Parietal lobe (tissue), 2 donors: ENCODE data around the genes CLNS1A and DDIAS.

DNA sequence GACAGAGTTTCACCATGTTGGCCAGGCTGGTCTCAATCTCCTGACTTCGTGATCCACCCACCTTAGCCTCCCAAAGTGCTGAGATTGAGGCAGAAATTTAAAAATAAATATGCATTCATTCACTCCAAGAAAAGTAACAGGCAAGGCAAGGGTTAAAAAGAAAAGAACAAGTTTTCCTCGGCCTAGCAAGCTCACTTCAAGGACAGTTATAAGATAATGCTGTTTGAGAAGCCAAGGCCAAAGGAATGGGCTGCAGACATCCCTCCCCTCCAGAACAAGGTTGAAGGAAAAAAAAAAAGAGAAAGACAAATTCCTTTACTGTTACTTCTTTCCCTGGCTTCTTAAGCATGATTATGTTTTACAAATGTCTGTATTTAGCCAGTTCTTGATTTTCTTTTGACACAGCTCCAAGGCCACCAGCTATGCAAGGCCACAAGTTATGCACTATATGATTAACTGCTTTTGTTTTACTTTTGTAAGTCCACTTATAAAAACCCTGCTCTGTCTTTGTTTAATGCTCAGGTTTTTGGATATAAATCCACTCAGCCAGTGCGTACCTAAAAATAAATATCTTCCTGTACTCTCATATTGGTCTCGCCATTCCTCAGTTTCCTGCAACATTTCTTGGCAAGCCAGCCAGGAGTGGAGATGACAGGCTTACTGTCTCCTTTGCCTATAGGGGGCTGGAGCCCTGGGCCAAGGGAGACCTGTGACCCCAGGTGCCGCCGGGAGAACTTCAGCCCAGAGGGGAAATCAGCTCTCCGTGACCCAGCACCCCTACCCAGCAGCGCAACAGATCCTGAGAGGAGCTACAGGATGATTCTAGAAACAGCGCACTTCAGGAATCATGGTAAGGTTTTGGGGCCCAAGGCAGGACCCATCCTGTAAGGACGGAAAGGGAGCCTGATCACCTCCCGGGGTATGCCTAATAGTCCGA, 18.6 kb upstream of the AQP11 start:
- RAMPAGE, long total RNA: no peak

DNA sequence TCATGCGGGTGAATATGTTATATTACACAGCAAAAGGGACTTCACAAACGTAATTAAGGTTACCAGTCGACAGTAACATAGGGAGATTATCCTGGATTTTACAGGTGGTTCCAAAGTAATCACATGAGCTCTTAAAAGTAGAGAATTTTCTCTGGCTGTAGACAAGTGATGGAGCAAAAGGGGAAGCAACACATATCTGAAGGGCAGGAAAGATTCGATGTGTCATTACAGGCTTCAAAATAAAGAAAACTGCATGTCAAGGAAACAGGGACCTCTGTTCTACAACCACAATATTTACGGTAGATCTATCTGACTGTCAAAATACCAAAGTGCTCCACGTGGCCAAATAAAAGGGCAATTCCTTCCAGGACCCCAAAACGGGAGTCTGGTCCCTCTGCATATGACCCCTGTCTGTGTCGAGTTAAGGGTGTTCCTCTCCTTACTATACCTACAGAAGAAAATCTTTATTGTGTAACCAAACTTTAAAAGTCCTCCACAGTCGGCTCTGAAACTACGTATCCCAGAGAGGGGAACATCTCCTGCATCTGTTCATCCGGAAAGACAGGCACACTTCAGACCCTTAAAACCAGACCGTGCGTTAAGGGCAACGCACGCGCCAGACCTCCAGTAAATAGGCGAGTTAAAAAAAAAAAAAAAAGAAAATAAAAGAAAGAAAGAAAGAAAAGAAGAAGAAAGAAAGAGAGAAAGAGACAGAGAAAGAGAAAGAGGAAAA, 826 bp downstream of the CLNS1A start:
- RAMPAGE, long total RNA: no peak

GRCh38 chr11:77637335-77638232, at the start of gene CLNS1A:
Gene CLNS1A (minus strand): TSS chr11:77637794.
- RAMPAGE, long total RNA: start-site peak on the minus strand at chr11:77637766-77637800, 1,662 and 500 reads in 2 replicates

- RAMPAGE, long total RNA: no peak
These were observed 64.3 kb upstream of the CLNS1A start for GRCh38 chr11:77701599-77702595.

- RAMPAGE, long total RNA: no peak
These were observed 68.0 kb downstream of the RSF1 start for GRCh38 chr11:77752319-77753170.

- RAMPAGE, long total RNA: no peak
These were observed 2.0 kb upstream of the NDUFC2 start for GRCh38 chr11:78081464-78082199.

- RAMPAGE, long total RNA: no peak
These were observed 17.0 kb upstream of the ALG8 start for GRCh38 chr11:78156211-78157081.

DNA sequence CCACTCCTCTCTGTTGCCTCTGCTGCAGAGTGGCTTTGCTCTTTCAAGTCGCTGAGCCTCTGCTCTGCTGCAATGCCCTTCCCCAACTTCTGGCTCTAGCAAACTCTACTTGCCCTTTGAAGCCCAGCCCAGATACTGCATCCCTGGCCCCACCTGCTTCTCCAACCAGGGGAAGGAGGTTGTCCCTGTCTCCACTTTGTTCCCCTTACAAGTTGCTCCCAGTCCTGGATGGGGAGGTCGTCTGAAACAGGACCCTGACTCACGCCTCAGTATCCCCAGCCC, 19.3 kb upstream of the ALG8 start:
- RAMPAGE, long total RNA: no peak

DNA sequence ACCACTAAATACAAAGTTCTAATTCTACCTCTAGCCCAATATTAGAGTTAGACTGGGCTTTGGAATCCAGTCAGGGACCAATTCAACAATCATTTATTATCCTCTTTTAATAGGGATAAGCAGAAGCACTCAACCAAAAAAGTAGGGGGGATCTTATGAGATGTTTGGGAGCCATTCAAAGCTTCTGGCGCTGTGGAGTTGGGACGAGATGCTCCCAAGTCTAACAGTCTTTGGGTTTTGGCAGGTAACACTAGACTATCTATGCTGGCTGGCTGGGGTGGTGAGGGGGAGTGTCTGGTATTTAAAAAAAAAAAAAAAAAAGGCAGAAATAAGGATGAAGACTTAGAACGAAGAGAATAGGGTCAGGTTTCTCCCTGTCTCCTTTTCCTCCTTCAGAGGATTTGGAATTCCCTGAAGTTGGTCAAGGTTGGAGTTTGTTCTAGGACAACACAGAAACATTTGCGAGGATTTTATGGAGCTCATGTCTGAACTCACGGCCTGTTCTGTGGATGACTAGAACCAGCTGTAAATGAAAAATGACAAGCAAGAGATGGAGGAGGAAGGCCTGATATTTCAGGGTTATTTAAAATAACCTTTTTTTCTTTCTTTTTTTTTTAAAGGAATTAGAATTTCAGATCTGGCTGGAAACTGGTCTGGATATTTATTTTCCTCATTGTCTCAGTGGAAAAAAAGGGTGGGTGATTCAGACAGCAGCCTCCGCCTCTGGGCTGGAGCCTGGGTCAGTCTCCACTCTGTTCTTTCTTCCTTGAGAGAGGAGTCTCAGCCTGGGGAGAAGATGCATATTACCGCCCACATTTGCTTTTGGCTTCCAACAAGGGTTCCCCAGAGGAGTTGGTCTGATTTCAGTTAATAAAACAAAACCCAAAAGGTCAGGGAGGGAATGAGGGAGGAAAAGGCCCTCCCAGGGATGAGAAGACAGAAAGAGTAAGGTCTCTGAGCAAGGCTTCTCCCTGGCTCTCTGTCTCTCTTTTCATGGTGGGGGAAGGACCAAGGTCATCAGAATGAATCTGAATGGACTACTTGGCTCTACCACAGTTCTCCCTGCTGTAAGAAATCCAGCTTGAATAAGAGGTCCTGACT, 80.1 kb downstream of the USP35 start:
- RAMPAGE, long total RNA: no peak

DNA sequence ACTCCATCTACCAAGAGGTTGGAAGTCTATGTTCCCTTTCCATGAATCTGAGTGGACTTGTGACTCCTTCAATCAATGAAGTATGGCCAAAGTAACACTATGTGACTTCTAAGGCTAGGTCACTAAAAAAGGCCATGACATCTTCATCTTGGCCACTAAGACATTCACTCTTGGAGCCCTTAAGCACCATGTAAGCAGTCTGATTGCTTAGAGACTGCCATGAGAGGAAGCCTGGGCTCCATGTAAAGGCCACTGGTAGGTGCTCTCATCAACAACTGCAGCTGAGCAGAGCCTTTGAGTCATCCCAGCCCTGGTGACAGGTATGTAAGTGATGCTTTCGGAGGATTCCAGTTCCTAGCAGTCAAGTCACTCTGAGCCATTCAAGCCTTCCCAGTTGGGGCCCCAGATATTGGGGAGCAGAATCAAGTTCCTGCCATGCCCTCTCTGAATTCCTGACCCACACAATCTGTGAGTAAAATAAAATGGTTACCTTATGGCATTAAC, 26.2 kb downstream of the GAB2 start:
- RAMPAGE, long total RNA: no peak

DNA sequence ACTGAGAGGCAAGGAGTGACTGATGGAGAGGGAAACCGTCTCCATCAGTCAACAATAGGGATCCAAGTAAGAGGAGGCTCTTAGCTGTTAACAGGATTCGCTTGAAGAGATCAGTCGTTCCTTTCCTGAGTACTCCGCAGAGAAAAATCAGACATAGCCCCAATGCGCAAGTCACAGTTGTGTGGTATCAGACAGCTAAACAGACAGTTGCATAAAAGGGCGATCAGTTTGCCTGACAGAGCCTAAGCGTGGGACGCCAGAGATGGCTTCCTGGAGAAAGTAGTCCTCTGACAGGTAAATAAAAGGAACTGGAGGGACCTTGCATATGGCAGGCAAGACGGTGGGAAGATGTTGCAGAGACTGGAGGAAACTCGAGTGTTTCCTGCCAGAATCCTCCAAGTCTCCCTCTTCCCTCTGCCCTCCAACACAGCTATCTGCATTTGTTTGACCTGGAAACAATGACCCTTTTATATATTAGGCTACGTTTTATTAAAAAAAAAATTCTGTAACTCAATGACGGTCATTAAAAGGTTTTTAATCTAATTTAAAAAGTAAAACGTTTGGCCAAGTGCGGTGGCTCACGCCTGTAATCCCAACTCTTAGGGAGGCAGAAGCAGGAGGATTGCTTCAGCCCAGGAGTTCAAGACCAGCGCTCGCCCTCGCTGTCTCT, 518 bp upstream of the NARS2 start:
- RAMPAGE, long total RNA: no peak

DNA sequence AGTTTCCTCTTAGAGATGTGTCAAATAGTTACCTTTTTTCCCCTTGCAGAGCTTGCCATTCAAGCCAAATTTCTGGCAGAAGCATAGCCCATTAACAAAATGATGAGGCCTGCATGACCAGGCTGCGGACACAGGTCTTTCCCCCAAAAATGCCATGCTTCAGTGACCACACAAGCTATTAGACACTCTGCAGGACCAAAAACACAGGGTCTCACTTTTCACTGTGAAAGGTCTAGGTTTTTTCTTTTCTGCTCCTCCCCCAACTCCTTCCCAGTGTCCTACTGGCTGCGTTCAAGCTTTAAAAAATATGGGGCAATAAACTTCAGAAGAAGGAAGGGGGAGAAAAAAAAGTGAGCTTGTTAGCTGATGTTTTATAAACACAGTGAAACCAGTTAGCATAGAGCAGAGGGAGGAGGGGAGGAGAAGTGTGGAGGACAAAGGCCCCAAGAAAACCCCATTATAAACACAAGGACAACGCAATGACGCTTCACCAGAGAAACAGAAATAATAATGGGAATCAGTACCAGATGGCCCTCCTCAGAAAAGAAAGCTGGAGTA, 235.1 kb upstream of the NARS2 start:
- RAMPAGE, long total RNA: no peak

- RAMPAGE, long total RNA: no peak
These were observed 258.7 kb upstream of the NARS2 start for GRCh38 chr11:78833354-78833803.

DNA sequence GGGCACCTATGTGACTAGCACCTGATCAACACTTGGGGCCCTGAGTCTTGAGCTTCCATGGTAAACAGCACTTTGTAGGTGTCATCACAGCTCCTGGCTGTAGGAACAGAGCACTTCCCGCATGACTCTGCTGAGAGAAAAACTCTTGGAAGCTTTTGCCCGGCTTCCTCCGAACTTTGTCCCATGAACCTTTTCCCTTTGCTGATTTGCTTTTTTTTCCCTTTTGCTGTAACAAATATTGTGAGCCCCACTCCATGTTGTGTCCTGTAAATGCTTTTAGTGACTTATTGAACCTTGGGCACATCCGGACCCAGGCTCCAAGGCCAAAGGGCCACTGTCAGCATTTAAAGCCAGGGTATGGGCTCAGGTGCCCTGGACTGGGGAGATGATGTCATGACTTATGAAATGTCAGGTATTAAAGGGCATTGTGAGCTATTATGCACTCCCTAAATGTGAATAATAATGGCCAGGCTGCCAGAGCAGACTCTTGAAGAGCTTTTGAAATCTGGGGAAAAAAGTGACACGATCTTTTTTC, 391.0 kb downstream of the TENM4 start:
- RAMPAGE, long total RNA: no peak

DNA sequence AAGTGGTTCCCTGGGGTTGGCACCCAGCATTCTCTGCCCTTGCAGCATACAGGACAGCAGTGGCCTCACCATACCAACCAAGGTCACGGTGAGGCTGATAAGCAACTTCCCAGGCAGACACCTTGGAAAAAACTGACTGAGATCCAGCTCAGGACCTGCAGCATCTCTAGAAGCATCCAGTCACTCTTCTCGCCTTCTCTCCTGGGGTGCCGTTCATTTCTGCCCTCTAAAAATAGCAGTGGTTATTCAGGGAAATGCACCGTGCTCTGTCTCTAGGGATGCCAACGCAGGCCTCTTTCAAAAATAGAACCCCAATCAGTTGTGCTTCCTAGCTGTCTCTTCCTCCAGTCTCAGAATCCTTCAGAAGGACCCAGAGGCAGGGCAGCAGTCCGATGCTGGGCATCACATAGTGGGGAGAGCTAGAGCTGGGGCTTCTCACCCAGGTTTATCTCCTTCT, 240.9 kb downstream of the TENM4 start:
- RAMPAGE, long total RNA: no peak

- RAMPAGE, long total RNA: no peak
These were observed 989.0 kb downstream of the FAM181B start for GRCh38 chr11:81744661-81745035.

- RAMPAGE, long total RNA: no peak
These were observed 57.5 kb upstream of the FAM181B start for GRCh38 chr11:82790992-82791761.

- RAMPAGE, long total RNA: no peak
These were observed at the start of gene DDIAS for GRCh38 chr11:82901238-82901949. Gene DDIAS (plus strand): TSS chr11:82901736.

GRCh38 chr11:82922418-82923203, 21.1 kb downstream of the DDIAS start:
- RAMPAGE, long total RNA: no peak

DNA sequence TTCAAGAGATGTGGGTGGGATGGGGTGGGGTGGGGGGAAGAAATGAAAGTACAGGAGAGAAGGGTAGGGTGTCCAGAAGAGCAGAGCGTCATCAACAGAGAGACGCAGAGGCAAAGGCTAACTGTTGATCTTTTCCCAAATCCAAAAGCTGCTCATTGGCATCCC, 1.7 kb downstream of the RAB30 start:
- RAMPAGE, long total RNA: no peak